Esophagus muscularis mucosa (tissue), 4 donors: ENCODE measurements around the gene NECTIN1.

DNA sequence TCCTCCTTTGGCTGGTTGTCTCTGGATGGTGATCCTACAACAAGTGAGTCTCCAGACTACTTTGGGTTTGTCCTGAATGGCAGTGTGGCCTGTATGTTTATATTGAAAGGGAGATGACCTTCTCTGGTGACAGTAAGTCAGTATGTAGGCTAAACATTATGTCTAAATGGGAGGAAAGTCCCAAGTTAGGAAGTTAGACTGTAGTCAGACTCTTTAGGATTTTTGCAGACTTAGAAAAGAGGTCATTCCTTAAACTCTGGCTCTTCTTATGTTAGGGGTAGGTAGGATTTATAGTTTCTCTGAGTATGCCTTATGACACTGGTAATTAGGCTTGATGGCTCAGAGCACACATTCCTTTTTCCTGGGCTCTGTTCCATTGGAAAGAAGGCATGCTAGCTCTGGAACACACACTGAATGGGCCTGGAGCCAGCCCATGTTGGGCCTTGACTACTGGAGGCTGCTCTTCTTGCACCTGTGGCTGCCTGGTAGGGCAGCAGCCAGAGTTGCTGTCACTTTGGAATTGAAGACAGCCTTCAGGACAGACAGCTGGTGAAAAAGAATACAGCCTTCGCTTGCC is 18.3 kb downstream of the MCAM start:
- PRO-cap, result no peak
- RAMPAGE, long total RNA, 4 experiments, result no peak in any of the 4 experiments

DNA sequence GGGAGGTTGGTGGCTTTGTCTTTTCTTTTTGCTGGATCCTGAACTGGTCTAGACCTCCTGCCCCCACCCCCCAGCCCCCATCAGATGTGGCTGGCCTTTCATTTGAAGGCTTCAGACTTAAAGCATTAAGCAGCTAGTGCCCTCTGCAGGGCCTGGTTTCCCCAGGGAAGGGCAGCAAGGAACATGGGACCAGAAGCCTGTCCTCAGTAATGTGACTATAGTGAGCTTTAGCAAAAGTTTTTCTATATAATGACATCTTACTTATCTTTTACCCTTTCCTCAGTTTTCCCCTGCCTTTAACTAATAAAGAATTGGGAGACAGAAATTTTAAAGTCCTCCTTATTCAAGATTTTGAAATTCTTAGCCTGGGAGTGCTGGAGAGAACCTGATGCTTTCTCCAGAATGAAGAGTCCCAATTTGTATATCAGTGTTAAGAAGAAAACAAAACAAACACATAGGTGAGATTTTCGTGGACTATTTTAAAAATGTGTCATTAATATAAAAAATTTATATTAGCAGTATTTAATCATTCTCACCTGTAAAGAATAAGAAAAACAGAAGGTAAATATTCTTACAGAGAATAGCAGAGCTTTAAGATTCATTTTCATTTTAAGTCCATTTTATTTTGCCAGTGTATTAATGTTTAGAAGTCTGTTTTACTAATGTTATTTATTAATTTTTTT is 9.4 kb downstream of the MCAM start:
- PRO-cap, result no peak
- RAMPAGE, long total RNA, 4 experiments, result no peak in any of the 4 experiments

DNA sequence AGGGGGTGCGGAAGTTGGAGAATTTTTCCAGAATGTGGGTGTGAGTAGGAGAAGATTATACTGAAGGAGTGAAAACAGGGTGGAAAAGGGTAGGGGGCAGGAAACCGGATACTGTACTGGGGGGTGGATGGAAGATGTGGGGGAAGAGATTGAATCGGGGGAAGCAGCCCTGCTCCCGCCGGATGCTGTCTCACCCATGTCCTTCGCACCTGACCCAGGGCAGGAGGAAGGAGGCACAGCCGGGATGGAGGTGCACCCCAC is 3.0 kb upstream of the MCAM start:
- PRO-cap, result no peak
- RAMPAGE, long total RNA, 4 experiments, result no peak in any of the 4 experiments

DNA sequence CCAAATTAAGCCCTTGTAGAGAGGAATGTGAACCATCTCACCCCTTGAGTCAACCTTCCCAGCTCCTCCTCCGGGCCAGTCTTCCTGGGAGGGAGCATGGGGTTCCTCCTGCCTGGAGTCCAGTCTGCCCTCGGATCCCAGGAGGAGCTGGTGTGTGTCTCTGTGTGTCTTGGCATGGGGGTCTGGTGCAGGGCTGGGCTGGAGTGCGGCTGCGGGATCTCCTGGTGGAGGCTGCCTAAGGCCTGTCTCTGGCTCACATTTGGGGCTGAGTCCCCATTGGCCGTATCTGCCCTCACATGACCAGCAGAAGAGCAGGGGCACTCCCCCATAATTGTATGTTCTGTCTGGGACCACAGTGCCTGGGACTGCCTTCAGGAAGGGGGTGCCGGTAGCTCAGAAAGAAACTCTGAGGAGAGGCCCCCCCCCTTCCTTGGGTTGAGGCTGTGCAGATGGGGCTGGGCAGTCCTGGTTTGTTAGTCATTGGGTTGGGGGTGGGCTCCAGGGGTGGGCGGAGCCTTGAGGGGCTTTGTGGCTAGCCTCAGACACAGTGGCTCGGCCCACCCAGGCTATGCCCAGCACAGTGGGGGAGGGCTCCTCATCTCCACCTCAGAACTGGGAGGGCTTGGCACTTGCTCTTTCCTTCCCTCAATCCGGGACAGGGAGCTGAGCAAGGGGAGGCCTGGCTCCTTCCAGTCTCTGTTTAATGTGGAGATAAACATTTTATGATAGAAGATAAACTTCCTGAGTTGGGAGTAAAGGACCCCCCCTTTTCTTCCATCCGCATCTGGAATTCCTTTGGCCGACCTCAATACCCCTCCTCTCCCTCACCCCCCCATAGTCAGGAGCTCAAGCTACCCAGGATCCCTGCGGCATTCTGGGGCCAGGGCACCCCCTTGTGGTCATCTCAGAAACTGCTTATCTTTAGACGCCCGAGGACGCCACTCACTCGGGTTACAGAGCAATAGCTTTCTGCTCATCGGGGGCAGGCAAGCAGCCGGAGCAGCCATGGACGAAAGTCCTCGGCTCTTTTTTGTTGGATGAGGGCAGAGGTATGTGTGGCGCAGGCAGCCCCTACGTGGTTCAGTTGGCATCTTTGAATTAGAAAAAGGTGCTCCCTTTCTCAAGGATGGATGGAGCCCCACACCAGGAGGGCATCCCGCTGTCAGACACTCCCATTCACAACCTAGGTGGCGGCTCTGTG is 2.7 kb downstream of the C1QTNF5 start:
- PRO-cap, result unidirectional peak, plus-strand start at position 976 of the sequence
- RAMPAGE, long total RNA, 4 experiments, result no peak in any of the 4 experiments

DNA sequence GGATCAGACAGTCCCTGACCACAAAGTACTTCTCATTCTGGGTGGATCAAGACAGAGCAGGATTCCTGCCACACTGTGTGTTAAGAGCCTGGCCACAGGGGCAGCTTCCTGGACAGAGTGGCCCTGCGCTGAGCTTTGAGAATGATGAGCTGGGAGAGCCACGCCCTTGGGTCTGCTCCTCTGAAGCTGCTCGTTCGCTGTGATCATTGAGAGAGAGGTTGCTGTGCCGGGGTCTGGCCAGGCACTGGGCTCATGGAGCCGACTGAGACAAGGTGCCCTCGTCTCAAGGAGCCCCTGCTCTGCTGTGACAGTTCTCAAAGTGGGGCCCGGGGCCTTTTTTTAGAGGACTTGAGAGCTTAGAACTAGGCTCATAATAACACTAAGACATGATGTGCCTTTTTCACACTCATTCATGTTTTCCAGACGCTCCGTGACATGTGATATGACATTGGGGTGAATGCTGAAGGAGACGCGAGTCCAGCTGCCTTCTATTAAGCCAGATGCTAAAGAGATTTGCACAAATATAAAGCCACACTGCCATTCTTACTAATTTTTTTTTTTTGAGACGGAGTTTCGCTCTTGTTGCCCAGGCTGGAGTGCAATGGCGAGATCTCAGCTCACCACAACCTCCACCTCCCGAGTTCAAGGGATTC is 1.6 kb upstream of the MFRP start:
- PRO-cap, result no peak
- RAMPAGE, long total RNA, 4 experiments, result no peak in any of the 4 experiments

- PRO-cap, result no peak
- RAMPAGE, long total RNA, 4 experiments, result no peak in any of the 4 experiments
These were observed 6.4 kb upstream of the MFRP start for GRCh38 chr11:119352816-119353427.

DNA sequence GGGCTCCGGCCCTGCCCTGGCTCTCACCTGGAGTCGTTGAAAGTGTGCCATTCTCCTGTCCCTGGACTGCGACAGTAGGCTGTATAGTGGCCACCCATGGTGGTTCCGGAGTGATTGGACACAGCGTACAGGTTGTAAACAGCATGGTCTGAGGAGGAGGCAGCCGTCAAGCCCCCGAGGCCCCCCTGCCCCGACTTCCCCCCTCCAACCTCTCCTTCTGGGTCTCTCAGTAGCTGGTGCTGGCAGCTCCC is 10.6 kb upstream of the MFRP start:
- PRO-cap, result no peak
- RAMPAGE, long total RNA, 4 experiments, result no peak in any of the 4 experiments

GRCh38 chr11:119360803-119361949 is 14.7 kb upstream of the MFRP start:
- PRO-cap, result bidirectional peak, plus-strand start at chr11:119361683, minus-strand start at chr11:119361479
- RAMPAGE, long total RNA, 4 experiments, result no peak in any of the 4 experiments

- PRO-cap, result no peak
- RAMPAGE, long total RNA, 4 experiments, result no peak in any of the 4 experiments
These were observed 10.8 kb downstream of the USP2 start for GRCh38 chr11:119370502-119371195.

DNA sequence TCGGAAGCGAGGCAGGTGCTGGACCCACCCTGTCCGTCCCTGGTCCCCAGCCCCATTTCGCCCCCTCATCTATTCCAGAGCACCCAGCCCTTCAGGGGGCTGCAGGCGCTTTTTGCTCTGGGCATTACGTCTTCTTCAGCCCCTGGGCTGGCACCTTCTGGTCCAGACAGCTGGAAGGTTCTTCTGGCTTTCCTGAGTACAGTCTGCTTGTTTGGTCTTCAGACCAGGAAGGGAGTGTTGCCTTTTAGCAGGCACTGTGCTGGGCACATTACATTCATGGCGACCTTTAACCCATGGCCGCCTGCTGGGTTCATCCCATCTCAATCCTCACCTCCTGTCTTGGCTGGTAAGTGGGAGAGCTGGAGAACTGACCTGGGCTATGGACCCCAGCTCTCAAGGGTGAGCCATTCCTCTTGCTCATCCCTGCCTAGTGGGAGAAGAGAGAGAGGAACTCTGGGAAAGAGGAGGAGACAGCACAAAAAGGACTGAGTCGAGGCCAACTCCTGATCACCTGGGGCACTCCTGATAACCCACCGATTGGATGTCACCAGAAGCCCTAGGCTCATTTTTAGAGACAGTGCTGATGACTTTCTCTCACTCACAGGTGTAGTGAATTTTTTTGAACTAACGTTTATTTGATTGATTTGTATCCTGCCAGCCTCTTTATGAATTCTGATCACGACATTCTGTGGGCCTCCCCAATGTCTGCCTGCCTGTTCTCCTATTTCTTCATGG is 892 bp upstream of the THY1 start:
- PRO-cap, result no peak
- RAMPAGE, long total RNA, 4 experiments, result no peak in any of the 4 experiments

- PRO-cap, result no peak
- RAMPAGE, long total RNA, 4 experiments, result no peak in any of the 4 experiments
These were observed 55.2 kb downstream of the NECTIN1 start for GRCh38 chr11:119673712-119674376.

DNA sequence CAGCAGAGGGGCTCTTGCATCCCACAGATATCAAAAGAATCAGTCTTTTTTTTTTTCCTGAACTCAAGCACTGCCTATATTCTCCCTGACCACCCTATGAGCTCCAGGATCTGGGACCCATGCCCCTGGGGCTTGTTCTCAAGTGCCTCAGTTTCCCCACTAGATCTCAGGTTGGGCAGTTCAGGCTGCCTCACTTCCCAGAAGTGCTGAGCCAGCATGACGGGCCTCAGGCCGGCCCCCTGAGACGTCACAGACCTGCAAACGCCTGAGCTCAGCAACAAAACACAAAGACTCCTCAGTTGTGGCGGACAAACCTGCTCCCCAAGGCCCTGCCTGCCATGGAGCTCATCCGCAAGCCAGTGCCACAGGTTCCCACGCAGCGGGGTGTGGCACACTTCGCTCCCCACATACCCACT is 45.3 kb downstream of the NECTIN1 start:
- PRO-cap, result no peak
- RAMPAGE, long total RNA, 4 experiments, result no peak in any of the 4 experiments

DNA sequence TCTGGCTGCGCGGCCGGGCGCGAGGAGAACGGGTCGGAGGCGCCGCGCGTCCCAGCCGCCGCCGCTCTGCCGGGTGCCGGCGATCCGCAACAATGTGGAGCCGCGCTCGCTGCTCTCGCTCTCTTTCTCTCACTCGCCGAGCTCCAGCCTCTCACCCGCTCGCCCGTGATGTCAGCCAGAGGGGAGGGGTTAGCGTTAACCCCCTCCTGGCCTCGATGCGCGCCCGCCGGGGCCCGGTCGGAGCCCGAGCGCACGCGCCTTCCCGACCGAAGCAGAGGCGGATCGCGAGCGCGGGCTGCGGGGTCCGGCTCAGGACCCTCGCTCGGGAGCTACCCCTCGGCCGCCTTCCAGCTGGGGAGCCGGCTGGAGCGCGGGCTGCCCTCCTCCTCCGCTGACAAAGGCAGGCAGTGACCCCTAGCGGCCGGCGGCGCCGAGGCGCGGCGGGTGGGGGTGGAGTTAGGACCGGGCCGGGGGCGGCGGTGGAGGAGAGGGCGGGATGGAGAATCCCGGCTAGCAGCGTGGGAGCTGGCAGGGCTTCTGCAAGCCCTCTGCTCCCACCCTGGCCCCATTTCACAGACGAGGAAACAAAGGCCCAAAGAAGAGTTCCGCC is at the start of gene NECTIN1:
NECTIN1 (minus strand) TSS at position 126 of the 610 bp plus-strand sequence.
- PRO-cap, result unidirectional peak, minus-strand start at position 94 of the sequence
- RAMPAGE, long total RNA, 4 experiments, result no peak in any of the 4 experiments

DNA sequence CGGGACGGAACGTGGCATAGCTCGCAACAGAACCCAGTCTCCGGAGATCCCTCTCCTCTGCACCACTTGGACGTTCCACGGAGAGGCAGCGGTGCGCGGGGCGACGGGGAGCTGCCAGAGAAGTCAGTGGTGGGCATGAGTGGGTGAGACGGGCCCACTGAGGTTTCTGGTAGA is 572 bp upstream of the NECTIN1 start:
- PRO-cap, result no peak
- RAMPAGE, long total RNA, 4 experiments, result no peak in any of the 4 experiments

GRCh38 chr11:119832007-119832588 is 103.1 kb upstream of the NECTIN1 start:
- PRO-cap, result no peak
- RAMPAGE, long total RNA, 4 experiments, result no peak in any of the 4 experiments

- PRO-cap, result no peak
- RAMPAGE, long total RNA, 4 experiments, result no peak in any of the 4 experiments
These were observed 159.2 kb upstream of the NECTIN1 start for GRCh38 chr11:119888323-119888522.

- PRO-cap, result no peak
- RAMPAGE, long total RNA, 4 experiments, result no peak in any of the 4 experiments
These were observed 173.6 kb downstream of the TRIM29 start for GRCh38 chr11:119964236-119964833.

GRCh38 chr11:120137125-120137749 is 676 bp downstream of the TRIM29 start:
- PRO-cap, result no peak
- RAMPAGE, long total RNA, 4 experiments, result no peak in any of the 4 experiments

DNA sequence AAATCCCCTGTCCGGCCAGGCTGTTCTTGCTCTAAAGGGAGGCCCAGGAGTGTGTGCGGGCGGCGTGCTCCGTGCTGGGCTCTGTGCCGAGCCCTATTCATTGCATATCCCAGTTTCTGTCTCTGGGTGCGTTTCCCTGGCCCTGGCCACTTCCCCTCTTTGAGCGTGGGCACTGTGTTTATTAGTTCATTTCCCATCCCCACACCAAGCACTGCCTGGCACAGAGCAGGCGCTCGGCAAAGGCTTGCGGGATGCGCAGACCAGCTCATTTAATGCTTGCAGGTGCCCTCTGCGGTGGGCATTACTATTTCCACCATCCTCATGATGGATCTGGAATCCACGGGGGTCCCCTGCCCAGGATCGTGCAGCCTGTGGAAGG is 31.6 kb upstream of the TRIM29 start:
- PRO-cap, result no peak
- RAMPAGE, long total RNA, 4 experiments, result no peak in any of the 4 experiments

DNA sequence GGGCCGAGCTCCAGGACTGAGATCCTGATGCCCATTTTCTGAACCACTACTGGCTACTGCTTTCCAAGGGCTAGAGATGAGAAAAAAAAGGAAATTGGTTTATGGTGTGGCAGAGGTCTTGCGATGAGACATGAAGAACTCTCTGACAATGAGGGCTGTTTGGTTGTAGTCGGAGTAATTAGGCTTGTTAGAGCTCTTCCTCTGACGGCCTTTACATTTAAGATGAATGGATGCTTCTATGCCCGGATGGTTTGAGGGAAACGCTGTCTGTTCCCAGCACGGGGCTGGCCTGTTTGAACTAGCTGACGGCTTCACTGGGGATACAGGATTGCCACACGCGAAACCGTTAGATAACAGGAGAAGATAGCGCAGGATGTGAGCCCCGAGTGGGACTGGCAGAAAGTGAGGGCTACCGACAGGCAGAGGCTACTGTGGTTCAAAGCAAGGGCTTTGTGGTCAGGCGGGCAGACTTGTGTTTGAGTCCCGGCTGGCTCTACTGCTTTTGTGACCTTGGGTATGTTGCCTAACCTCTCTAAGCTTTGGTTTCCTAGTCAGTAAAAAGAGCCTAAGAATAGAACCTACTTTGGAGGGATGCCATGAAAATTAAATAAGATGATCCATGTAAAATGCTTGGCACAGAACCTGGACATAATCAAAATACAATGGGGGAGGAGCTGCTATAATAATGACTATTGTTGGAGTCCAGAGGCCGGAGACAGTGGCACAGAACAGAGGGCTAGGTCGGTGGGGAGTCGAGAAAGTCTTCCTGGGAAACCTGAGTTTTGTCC is 2.8 kb upstream of the OAF start:
- PRO-cap, result unidirectional peak, plus-strand start at position 349 of the sequence; unidirectional peak, plus-strand start at position 705 of the sequence
- RAMPAGE, long total RNA, 4 experiments, result no peak in any of the 4 experiments